Parietal lobe (tissue), 2 donors: ENCODE measurements around the gene ZFP36L1.

GRCh38 chr14:68306841-68307842 is 485.7 kb downstream of the ZFP36L1 start:
- RAMPAGE, long total RNA, result no peak

- RAMPAGE, long total RNA, result no peak
Measured at GRCh38 chr14:68377195-68378021, 415.5 kb downstream of the ZFP36L1 start.

- RAMPAGE, long total RNA, result no peak
Measured at GRCh38 chr14:68392291-68393116, 400.4 kb downstream of the ZFP36L1 start.

GRCh38 chr14:68403781-68404733 is 388.8 kb downstream of the ZFP36L1 start:
- RAMPAGE, long total RNA, result no peak

GRCh38 chr14:68451445-68451761 is 341.5 kb downstream of the ZFP36L1 start:
- RAMPAGE, long total RNA, result no peak

GRCh38 chr14:68451832-68452522 is 340.9 kb downstream of the ZFP36L1 start:
- RAMPAGE, long total RNA, result no peak

DNA sequence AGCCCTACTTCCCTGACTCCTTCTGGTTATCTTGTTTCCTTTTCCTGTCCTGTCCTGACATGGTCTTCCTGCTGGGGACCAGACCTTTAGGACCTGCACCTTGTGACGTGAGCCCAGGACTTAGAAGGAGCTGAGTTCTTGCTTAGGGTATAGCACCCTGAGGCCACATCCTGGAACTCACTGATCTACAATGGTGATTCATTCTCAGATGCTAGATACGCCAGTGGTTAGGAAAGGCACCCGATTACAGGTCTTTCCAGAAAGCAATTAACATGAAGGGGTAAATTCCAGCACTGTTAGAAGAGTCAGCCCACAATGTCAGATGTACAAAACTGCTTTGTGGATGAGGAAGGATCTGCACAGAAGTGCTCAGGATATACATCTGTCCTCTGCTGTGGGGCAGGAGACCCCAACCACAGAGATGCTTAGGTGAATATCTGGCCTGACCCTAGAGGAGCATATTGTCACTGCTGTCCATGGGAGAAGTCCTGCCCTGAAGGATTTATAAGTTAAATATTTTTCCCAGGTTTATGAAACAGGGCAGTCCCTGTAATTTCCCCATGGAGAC is 324.1 kb downstream of the ZFP36L1 start:
- RAMPAGE, long total RNA, result no peak

GRCh38 chr14:68637360-68638172 is 155.3 kb downstream of the ZFP36L1 start:
- RAMPAGE, long total RNA, result no peak

- RAMPAGE, long total RNA, result no peak
Measured at GRCh38 chr14:68736429-68736978, 56.4 kb downstream of the ZFP36L1 start.

GRCh38 chr14:68771648-68772269 is 21.1 kb downstream of the ZFP36L1 start:
- RAMPAGE, long total RNA, result no peak

DNA sequence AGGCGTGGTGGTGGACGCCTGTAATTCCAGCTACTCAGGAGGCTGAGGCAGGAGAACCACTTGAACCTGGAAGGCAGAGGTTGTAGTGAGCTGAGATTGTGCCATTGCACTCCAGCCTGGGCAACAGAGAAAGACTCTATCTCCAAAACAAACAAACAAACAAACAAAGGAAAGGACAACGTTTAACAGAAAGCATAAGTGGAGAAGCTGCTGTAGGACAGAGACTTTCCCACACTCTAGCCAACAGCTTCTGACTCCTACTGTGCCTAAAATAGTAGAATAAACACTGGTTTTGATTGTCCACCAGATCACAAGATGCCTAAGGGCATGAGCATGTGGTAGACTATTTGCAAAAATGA is 18.3 kb downstream of the ZFP36L1 start:
- RAMPAGE, long total RNA, result no peak

DNA sequence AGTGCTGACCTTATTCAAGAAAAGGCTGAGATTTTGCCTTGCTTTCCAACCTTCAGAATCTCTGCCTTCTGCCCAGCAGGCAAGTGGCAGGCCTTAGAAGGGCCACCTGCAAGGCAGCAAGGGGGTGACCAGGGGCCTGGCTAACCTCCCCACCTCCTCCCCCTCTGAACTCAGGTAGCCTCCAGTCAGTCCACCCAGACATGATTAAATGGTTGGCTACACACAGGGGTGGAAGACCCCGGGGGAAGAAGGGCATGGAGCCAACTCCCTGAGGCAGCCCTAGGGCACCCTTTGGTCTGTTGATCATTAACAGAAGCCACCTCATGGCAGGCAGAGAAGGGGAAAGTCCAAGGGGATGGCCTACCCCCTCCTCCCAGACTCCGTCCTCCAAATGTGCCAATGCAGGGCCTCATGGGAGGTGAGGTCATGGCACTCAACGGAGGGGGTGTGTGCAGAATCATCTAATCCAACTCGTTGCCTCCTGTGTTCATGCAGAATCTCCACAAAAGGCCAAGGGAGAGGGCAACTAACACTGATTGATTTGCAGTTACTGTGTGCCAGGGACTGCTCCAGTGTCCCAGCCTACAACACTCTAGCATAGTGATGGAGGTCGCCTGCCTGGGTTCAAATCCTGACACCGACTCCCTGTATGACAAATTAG is 8.4 kb downstream of the ZFP36L1 start:
- RAMPAGE, long total RNA, result no peak

- RAMPAGE, long total RNA, result no peak
Measured at GRCh38 chr14:68785467-68785835, 7.4 kb downstream of the ZFP36L1 start.

DNA sequence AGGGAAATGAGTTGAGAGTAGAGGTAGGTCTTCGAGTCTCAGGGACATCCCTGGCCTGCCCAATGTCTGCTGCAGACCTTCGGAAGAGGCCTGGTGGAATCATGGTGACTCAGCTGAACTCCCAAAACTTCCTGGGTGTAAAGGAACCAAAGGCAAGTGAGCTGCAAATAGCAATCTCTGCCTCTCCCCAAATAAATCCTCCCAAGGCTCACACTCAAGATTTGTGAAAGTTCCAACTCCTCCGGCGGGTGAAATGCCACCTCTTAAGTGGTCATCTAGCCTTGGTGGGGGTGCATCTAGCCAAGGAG is 6.4 kb downstream of the ZFP36L1 start:
- RAMPAGE, long total RNA, result no peak

DNA sequence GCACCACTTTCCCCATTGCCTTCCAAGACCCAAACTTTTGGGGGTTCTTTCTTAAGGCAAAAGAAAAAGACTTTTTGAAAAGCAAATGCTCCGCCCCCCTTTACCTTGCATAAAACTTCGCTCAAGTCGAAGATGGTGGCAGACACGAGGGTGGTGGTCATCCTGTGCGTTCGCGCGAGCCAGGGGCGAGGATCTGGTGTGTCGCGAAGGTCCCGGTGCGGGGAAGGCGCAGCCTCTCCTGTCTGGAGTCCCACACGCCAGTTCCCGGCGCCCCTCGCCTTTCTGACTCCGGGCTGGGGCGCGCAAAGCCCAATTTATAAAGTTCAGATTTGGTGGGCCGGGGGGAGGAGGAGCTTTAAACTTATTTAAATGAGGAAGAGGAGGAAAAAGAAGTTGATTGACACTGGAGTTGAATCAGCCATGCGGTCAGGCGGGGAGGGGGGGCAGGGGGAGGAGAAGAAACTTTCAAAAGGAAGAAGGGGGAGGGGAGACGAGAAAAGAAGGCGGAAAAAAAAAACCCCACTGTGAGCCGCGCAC is at the start of gene ZFP36L1:
Gene ZFP36L1 (minus strand): TSS at position 290 of the 537 bp plus-strand sequence.
- RAMPAGE, long total RNA, result no peak

- RAMPAGE, long total RNA, result no peak
Measured at GRCh38 chr14:68795586-68796646, 3.0 kb upstream of the ZFP36L1 start.

GRCh38 chr14:68797085-68797739 is 4.3 kb upstream of the ZFP36L1 start:
- RAMPAGE, long total RNA, result no peak

DNA sequence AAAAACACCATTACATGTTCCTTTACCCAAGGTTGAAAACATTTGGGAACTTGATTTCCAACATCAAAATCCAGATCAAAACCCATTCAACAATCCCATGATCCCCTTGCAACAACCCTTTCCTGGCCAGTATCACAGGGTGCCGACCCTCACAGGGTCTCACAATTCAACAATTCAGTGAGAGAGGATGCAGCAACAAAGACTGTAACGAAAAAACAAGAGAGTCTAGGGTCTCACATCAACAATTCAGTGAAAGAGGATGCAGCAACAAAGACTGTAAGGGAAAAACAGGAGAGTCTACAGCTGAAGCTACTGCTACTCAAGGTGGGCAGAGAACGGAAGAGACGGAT is 22.5 kb upstream of the ZFP36L1 start:
- RAMPAGE, long total RNA, result no peak

- RAMPAGE, long total RNA, result no peak
Measured at GRCh38 chr14:68908133-68908530, 71.0 kb downstream of the ACTN1 start.

DNA sequence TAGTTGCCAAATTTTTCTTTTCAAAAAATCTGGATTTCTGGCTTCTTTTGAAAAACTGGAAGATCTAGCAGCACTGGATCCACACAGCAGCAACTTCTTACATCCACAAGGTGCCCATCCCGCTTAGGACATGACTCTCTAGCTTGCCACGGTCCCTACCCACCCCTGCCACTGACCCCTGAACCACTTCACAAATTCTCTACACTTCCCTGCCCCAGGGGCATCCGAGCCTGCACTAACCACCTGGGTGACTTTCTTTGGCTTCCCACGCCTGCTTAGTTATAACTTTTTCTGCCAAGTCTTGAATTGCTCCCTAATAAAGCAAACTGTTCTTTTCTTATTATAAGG is 60.0 kb downstream of the ACTN1 start:
- RAMPAGE, long total RNA, result no peak